ENCODE data around the gene COL9A3.

- CAGE, long polyA plus RNA: no peak
- RRBS: no CpG with 5 or more reads among the region's 30 CpGs
These were observed 1.6 kb upstream of the LAMA5 start for GRCh38 chr20:62368414-62369347.

DNA sequence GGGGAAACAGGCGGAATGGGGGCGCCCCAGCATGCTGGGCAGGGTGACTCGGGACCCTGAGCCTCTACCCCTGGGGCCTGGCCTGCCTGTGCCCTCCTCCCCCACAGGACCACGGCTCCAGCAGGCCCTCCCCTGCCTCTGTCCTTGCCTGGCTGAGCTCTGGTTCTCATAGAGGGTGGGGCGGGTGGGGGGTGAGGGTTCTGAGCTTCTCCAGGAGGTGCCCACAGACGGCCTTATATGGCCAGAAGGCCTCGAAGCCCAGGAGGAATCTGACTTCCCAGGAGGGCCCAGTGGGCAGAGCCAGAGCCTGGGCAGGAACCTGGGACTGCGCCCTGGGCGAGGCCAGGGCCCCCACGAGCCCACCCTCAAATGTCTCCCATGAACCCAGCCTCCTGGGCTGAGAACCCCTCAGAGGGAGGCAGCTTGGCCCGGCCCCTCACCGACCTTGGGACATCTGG is 5.2 kb upstream of the LAMA5 start:
- CAGE, long polyA plus RNA: no peak
- RRBS: 90% methylated on average over 2 of the region's 12 CpGs

DNA sequence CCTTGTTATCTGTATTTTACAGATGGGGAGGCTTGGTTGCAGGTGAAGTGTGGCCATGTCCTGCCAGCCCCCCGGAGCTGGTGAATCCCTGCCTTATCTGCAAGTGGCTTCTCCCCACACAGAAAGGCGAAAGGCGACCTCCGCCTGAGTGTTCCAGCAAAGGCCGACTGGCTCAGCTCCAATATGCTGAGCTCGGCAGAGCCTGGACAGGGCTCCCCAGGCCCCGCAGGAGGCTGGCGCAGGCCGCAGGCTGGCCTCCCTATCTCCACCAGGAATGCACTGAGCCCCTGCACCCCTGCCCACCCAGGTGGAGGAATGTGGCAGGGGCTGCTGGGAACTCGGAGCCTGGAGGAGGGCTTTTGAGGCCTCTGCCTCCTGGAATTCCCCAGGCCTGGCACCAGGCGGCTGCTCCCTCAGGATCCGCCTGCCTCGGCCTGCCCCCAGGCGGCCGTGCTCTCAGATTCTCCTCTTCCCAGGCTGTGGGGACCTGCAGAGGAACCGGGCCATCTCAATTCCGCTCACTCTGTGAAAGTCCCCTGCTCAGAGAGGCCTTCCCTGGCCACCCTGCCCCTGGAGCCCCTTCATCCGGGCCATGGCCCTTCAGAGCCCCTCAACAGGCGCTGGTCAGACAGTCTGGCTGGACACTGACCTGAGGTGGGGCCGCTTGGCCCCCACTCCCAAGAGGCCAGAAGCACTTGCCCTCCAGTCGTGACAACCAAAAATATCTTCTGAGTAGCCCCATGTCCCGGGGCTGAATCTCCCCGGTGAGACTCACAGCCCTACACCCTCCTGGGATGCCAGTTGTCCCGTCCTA is 9.3 kb upstream of the LAMA5 start:
- CAGE, long polyA plus RNA: no peak
- RRBS: 69% methylated on average over 3 of the region's 24 CpGs

DNA sequence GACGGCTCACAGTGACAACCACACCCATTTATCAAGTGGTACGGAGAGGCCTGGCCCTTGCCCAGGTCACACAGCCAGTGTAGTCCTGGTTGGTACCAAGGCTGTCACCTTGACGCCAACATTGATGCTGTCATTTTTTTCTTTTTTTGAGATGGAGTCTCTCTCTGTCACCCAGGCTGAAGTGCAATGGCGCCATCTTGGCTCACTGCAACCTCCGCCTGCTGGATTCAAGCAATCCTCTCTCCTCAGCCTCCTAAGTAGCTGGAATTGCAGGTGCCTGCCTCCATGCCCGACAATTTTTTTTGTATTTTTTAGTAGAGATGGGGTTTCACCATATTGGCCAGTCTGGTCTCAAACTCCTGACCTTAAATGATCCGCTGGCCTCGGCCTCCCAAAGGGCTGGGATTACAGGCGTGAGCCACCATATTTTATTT is 8.3 kb downstream of the CABLES2 start:
- CAGE, long polyA plus RNA: no peak
- RRBS: no CpG with 5 or more reads among the region's 9 CpGs

GRCh38 chr20:62489693-62489999 is 13.9 kb upstream of the GATA5 start:
- CAGE, long polyA plus RNA: no peak
- RRBS: no CpG with 5 or more reads among the region's 5 CpGs

- CAGE, long polyA plus RNA: no peak
- RRBS: no CpG with 5 or more reads among the region's 4 CpGs
These were observed 33.9 kb upstream of the GATA5 start for GRCh38 chr20:62509659-62510067.

DNA sequence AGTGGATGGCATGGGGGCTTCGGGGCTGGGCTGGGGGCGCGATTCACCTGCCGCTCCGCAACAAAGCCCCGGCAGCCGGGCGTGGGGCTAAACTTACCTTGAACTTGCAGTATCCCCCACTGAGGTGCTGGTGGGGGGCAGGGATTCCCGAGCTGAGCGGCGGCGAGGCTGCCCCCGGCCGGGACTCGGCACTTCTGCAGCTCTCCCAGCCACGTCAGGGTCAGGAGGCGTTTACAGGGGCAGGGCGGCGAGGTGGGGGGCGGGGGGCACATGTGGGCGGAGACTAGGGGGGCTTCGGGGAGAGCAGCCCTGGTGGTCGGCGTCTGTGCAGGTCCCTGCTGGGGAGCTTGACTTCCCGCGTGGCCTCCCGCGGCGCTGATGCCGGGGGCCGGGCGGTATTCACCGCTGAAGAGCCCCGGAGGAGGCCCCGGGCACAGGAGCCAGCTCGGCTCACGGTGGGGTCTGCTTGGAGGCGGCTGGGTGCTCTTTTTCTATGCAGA is 75.6 kb upstream of the GATA5 start:
- CAGE, long polyA plus RNA: no peak
- RRBS: 1% methylated on average over 8 of the region's 38 CpGs

DNA sequence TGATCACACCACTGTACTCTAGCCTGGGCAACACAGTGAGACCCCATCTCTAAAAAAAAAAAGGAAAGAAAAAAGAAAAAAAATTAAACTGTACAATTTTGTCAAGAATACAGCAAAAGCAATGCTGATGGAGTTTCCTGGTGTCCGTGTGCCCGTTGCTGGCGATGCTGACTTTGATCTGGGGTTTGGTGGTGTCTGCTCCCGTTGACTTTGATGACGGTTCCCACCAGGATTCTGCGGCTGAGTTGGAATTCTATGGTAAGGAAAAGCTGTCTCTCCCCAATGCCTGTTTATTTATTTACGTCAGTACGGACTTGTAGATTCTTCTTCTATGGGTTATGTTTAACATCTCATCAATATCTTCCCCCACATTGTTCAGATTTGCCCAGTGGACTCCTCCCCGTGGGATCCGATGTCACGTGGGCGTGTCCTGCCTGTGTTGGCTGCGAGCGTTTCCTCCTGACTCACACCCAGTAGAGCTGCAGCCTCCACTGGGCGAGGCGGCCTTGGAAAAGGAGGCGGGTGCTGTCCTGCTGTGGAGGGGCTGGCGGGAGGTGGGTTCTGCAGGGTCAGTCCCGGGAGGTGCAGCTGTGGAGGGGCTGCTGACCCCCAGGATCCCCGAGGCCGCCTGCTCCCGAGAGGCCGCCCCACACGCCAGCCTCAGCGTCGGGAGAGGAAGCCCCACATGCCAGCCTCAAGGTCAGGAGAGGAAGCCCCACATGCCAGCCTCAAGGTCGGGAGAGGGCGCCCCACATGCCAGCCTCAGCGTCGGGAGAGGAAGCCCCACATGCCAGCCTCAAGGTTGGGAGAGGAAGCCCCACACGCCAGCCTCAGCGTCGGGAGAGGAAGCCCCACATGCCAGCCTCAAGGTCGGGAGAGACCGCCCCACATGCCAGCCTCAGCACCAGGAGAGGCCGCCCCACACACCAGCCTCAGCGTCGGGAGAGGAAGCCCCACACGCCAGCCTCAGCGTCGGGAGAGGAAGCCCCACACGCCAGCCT is 46.7 kb upstream of the SLCO4A1 start:
- CAGE, long polyA plus RNA: no peak
- RRBS: no CpG with 5 or more reads among the region's 42 CpGs

DNA sequence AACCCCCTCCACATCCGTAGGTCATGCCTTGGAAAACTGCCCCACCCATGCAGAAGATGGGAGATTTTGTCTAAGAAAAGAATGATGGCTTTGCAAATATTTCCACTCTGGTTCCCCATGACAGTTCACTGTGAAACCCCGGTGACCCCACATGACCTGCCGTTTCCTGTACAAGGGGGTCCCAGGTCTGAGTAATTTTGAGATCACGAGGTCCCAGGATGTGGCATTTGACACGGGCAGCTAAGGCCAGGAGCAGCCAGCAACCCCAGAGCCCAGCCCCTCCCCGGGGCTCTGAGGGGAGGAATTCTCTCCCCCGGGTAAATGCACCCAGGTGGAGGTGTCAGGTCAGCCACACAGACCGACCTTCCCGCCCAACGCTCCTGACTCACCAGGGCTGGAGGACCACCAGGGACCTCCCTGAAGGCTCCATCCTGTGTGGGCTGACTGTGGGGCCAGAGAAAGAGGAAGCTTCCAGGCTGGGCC is 23.7 kb upstream of the SLCO4A1 start:
- CAGE, long polyA plus RNA: no peak
- RRBS: no CpG with 5 or more reads among the region's 10 CpGs

DNA sequence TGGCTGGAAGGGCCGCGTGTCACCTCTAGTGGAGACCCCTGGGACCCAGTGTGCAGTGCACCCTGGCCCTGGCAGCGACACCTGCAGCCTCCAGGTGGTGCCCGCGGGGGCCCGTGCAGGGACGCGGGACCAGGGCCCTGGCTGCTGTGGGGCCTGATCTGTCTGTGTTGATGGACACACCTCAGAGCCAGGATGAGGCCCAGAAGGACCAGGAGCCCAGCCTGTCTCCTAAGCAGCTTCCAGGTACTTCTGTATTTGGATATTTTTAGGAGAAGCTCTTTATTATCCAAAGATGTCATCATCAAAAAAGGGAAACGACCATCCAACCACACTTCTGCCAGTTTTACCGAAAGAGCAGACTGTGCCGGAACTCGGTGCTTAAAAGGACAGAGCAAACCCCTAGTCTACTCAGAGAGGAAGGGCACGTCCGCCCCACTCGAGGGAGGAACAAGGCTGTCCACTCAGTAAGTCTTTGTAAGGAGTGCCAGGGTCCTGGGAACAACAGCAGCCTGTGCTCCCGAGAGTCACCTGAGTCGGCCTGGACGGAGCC is 17.7 kb upstream of the SLCO4A1 start:
- CAGE, long polyA plus RNA: no peak
- RRBS: no CpG with 5 or more reads among the region's 18 CpGs

- CAGE, long polyA plus RNA: no peak
- RRBS: no CpG with 5 or more reads among the region's 22 CpGs
These were observed 3.6 kb upstream of the SLCO4A1 start for GRCh38 chr20:62638477-62639326.

DNA sequence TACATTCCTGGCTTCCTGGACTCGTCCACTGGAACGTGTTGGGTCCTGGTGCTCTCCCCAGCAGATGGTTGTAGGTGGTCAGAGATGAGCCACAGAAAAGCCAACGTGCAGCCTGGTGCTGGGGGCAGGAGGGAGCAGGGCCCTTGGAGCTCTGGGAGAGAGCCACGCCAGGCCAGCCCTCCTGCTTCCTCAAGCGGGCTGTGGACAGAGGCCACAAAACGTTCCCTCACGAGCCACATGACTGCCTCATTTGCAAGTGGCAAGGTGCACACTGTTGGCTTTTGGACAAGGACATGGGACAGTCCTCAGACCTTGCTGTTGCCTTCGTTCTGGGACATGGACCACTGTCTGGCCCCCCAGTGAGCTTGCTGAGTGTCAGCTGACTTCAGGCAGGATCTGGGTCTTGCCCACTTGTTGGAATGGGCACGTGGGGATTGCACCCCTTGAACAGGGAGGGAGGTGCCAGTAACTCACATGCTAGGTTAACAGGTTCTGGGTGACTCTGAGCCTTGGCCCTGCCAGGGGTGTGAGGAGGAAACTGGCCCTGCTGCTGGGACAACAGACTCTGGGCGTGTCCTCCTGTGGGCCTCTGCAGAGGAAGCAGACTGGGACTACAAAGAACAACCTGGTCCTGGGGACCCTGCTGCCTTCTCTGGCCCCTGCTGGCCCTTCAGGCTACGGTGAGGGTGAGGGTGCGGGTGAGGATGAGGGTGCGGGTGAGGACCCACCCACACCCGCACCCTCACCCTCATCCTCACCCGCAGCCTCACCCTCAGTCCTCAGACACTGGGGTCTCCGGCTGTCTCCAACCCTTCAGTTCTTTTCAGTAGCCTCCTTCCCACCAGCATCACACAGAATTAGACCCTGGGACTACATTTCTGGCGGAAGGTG is 2.7 kb downstream of the SLCO4A1 start:
- CAGE, long polyA plus RNA: no peak
- RRBS: no CpG with 5 or more reads among the region's 17 CpGs

GRCh38 chr20:62716174-62716692 is 7.6 kb downstream of the NTSR1 start:
- CAGE, long polyA plus RNA: no peak
- RRBS: no CpG with 5 or more reads among the region's 22 CpGs

DNA sequence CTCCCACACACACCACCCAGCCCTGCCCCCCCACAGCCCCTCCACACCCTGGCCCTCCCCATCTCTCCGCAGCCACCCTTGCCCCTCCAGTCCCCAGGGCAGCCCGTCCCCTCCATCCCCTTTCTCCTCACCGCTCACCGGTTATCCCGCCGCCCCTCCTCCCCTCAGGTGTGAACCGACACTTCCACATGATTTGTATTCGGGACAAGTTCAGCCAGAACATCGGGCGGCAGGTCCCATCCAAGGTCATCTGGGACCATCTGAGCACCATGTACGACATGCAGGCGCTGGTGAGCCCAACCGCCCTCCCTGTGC is 626 bp downstream of the MRGBP start:
- CAGE, long polyA plus RNA: no peak
- RRBS: no CpG with 5 or more reads among the region's 13 CpGs

GRCh38 chr20:62816892-62817922 is at the start of gene COL9A3:
Gene COL9A3 (plus strand): TSS chr20:62817050.
- CAGE, long polyA plus RNA: no peak
- RRBS: 13% methylated on average over 67 of the region's 109 CpGs

GRCh38 chr20:62818922-62819784 is 2.3 kb downstream of the COL9A3 start:
- CAGE, long polyA plus RNA: no peak
- RRBS: 15% methylated on average over 5 of the region's 26 CpGs

DNA sequence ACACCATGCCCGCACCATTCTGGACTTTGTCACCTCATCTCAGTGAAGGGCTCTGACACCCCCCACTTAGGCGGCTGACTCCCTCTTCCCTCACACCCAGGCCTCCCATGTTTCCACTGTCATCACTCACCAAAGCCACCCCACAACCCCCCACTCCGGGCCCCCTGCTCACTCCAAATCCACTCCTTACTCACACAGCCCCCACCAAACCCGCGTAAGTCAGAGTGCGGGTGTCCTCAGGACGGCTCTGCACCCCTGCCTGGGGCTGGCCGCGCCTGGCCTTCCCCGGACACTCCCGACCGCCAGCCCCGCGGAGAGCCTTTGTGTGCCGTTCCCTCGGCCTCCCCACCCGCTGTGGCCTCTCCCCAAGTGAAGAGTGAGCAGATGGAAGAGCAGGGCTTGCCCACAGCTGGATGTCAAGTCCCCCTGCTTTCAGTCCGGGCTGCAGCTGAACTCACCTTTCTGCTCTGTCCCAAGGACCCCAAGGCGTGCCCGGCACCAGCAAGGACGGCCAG is 21.5 kb downstream of the TCFL5 start:
- CAGE, long polyA plus RNA: no peak
- RRBS: 66% methylated on average over 3 of the region's 21 CpGs

- CAGE, long polyA plus RNA: no peak
- RRBS: 86% methylated on average over 4 of the region's 24 CpGs
These were observed 11.1 kb downstream of the TCFL5 start for GRCh38 chr20:62850346-62851128.

GRCh38 chr20:62884025-62884299 is 22.3 kb upstream of the TCFL5 start:
- CAGE, long polyA plus RNA: no peak
- RRBS: no CpG with 5 or more reads among the region's 9 CpGs

GRCh38 chr20:62897995-62898445 is 28.3 kb downstream of the DIDO1 start:
- CAGE, long polyA plus RNA: no peak
- RRBS: no CpG with 5 or more reads among the region's 11 CpGs

Measured in AG04450 (cell line).